Heart (tissue), 3 donors: Measurements from ENCODE around the genes MELK, PAX5 and SLC25A51.

DNA sequence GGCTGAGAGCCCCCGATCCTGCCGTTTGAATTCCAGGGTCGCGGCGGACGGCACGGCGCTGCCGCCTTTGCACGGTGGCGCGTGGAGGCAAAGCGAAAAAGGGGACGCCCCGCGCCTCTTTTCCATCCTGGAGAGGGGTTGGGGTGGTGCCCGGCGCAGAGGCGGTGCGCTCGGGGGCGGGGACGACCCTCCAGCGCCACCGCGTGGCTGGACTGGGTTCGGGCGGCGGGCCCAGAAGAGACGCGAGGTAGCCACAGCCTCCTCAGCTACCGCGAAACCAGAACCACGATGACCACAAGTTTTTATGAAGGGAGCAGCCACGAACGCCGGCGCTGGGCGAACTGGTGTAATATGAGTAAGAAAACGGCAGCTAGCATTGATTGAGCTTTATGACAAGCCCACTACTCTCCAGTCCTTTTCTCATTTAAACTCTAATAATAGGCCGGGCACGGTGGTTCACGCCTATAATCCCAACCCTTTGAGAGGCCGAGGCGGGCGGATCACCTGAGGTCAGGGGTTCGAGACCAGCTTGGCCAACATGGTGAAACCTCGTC lies 2.6 kb upstream of the CCIN start:
- RAMPAGE, long total RNA, 2 experiments, result no peak in any of the 2 experiments

- RAMPAGE, long total RNA, 2 experiments, result no peak in any of the 2 experiments
Measured at GRCh38 chr9:36193101-36193394, 2.3 kb downstream of the CLTA start.

DNA sequence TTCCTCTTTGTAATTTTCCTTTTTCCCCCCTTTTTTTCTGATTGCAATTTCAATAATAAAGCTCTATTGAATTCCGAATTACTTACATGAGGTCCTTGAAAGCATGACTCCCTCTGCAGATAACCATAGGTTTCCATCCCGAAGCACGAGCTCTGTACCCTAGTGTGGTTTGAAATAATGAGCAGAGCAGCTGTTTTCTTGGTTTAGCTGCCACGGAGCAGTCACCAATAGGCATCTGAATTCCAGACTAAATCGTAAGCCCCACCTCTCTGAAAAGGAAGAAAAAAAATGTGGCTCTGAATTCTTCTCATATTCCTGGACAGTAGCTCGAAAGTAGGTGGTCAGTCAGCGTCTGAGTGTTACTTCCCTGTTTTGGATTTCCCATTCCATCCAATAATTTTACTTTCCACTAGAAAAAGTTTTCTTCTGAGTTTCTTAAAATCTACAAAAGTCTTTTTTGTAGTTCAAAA lies 18.6 kb upstream of the GNE start:
- RAMPAGE, long total RNA, 2 experiments, result no peak in any of the 2 experiments

DNA sequence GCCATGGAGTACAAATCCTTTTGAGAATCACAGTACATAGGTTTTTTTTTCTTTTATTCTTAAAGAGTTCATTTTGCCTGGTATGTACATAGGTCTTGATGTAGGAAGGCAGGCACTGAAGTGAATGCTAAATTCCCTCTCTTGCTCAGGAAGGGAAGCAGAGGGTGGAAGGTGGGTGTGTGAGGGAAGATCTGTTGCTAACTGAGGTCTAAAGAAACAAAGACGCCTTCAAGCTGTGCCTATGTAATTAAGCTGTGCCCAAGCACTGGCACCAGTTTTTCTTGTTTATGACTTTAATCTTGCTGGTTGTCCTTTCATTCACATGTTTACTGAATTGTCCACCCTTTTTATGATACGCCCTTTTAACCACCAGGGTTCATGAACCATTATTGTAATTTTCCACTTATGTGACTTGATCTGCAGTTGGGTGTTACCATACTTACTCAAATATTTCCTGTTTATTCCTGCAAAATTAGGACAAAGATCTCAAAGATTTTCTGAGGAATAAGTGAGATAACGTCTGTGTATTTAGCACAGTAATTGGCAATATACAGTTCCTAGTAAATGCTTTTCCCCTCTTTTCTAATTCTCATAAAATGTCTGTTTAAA lies 38.4 kb upstream of the GNE start:
- RAMPAGE, long total RNA, 2 experiments, result no peak in any of the 2 experiments

DNA sequence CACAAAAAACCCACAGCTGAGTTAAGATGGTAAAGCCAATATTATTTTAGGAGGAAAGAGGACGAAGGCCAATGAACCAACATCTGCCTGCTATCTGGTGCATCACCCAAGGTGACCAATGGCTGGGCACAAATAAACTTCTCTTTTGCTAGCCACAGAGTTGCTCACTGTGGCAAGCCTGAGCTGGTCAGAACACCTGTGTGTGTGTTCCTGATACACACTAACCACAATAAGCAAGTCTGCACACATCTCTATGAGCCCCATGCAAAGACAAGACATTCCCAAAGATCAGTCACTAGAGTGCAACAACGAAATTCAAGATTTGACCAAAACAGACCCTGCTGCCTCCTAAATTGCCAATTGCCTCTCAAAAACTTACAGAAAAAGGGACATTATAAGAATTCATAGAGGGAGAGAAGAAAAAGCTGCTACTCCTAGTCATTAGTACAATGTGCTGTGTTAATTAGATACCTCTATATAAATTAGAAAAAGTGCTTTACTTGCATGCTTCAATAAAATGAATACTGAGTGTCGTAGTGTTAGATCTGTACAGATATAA lies 63.0 kb downstream of the RNF38 start:
- RAMPAGE, long total RNA, 2 experiments, result no peak in any of the 2 experiments

DNA sequence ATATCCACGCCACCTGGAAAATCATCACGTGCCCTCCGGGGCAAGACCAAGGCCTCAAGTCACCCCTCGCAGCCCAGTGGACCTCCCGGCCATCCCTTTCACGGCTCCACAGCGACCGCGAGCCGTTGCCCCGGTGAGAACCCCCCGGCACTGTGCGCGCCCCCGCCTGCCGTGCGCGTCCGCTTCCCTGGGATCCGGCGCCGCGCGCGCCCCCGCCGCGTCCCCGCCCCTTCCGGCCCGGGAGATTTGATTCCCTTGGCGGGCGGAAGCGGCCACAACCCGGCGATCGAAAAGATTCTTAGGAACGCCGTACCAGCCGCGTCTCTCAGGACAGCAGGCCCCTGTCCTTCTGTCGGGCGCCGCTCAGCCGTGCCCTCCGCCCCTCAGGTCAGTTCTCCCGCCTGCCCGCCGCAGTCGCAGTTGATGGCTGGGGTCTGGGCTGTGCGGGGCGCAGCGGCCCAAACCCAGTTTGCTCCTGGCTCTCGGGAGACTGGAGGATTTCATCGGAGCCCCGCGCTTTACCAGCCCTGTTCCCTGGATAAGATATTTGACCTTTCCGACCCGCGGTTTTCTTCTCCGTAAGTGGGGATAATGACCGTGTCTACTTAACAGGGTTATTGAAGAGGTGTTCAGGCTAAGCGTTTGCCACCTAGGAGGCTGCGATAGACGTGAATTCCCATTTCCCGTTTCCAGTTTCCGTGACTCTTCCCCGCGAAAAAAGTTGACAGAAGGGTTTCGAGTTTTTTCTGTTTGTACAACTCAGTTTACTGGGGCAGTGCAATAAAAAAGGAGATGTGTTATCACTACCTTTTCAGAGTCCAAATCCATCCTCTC lies at the start of gene MELK:
Gene MELK (plus strand): TSS at position 275 of the 834 bp plus-strand sequence.
- RAMPAGE, long total RNA, 2 experiments, result no peak in any of the 2 experiments

- RAMPAGE, long total RNA, 2 experiments, result no peak in any of the 2 experiments
Measured at GRCh38 chr9:36996670-36997259, 37.3 kb downstream of the PAX5 start.

DNA sequence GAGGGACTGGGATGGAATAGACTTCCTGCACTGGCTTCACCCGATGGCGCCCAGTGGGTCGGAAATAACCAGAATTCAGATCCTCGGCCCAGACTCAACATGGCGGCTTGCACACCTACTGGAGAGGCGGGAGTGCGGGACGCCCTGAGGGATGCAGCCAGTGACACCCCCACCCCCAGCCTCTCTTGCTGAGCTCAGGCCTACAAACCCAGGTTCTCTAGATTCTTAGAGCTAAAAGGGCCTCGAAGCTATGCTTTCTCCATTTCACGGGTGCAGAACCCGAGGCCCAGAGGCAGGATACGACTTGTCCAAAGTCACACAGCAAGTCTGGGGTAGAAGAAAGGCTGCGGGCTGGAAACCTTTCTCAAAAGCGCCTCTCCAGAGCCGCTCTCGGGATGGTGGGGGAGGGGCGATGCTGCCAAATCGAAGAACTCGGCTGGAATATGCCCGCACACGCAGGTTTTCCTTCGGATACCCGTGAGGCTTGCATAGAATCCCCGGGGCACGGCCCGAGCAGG lies 4.4 kb downstream of the PAX5 start:
- RAMPAGE, long total RNA, 2 experiments, result no peak in any of the 2 experiments

DNA sequence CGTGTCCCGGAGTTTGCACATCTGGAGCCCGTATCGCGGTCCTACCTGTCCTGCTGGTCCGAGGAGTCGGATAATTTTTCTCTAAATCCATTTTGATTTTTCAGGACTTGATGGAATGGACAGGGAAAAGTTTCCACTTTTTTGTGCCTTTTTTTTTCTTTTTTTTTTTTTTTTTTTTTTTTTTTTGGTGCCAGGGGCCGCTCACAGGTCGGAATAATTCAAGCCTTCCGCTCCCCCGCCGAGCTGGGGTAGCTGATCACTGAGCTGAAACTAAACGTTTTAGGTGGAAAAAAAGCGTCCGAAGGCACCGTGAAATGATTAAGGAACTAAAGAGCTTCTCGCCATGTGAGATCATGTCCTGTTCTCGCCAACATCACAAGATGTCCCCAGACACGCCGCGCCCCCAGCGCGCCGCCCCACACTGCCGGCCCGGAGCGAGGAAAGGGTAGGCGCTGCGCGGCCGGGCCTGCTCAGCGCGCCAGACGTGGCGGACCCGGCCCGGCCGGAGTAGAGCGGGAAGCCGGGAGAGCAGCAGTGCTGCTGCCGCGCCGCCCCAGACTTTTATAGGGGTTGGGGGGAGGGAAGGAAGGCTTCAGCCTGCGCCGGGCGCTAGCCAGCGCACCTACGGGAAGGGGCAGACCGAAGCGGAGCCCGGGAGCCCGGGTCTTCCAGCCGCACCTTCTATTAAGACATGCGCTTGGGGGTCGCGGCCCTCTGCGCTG lies at the start of gene PAX5:
Gene PAX5 (minus strand): TSS at position 328 of the 722 bp plus-strand sequence.
- RAMPAGE, long total RNA, 2 experiments, result no peak in any of the 2 experiments

DNA sequence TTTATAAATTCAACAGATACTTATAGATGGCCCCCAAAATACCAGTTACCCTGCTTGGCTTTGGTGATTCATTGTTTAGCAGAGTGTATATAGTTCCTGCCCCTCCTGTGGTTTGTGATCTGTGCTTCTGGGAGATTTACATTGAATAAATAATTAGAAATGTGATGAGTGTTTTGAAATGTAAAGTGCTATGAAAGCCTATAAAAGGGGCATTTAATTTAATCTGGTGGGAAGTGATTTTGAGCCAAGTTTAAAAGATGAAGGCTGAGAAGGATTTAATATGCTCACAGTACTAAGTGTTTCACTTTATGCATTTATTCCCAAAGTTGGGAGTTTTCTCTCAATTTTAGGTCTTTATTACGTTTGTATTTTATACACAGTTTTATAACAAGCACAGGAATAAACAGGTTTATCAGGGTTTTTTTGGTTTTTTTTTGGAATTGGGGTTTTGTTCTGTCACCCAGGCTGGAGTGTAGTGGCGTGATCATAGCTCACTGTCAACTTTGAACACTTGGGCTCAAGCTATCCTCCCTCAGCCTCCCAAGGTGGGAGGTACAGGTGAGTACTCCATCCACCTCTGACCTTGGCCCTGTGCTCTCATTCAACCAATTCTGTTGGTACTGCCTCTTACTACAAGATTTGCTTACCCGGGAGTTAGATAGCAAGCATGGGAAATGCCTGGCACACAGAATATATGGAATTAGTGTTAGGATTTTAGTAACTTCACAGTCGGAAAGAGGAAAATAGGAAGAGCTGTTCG lies 36.5 kb upstream of the ZCCHC7 start:
- RAMPAGE, long total RNA, 2 experiments, result no peak in any of the 2 experiments

GRCh38 chr9:37119901-37120219 lies 514 bp upstream of the ZCCHC7 start:
- RAMPAGE, long total RNA, 2 experiments, result no peak in any of the 2 experiments

DNA sequence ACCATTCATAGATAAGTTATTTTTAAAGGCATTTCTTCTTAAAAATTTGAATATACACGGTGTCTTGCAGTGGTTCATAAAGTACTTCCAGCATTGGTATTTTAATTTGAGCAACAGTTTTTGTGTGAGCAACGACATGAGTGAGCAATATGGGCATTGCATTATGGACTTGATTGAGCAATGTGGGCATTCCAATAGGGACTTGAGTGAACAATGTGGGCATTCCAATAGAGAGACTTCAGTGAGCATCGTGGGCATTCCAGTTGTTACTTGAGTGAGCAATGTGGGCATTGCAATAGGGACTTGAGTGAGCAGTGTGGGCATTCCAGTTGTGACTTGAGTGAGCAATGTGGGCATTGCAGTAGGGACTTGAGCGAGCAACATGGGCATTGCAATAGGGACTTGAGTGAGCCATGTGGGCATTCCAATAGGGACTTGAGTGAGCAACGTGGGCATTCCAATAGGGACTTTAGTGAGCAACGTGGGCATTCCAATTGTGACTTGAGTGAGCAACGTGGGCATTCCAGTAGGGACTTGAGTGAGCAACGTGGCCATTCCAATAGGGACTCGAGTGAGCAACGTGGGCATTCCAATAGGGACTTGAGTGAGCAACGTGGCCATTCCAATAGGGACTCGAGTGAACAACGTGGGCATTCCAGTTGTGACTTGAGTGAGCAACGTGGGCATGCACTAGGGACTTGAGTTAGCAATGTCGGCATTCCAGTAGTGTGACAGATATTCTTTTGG lies 52.3 kb downstream of the ZCCHC7 start:
- RAMPAGE, long total RNA, 2 experiments, result no peak in any of the 2 experiments

GRCh38 chr9:37187048-37187675 lies 66.8 kb downstream of the ZCCHC7 start:
- RAMPAGE, long total RNA, 2 experiments, result no peak in any of the 2 experiments

- RAMPAGE, long total RNA, 2 experiments, result no peak in any of the 2 experiments
Measured at GRCh38 chr9:37197146-37197552, 76.8 kb downstream of the ZCCHC7 start.

GRCh38 chr9:37258190-37259116 lies 138.1 kb downstream of the ZCCHC7 start:
- RAMPAGE, long total RNA, 2 experiments, result no peak in any of the 2 experiments

GRCh38 chr9:37424117-37424510 lies 1.6 kb downstream of the GRHPR start:
- RAMPAGE, long total RNA, 2 experiments, result no peak in any of the 2 experiments

- RAMPAGE, long total RNA, 2 experiments, result no peak in any of the 2 experiments
Measured at GRCh38 chr9:37486392-37487621, 1.1 kb downstream of the POLR1E start.

GRCh38 chr9:37575388-37575985 lies 693 bp downstream of the FBXO10 start:
- RAMPAGE, long total RNA, 2 experiments, result no peak in any of the 2 experiments

DNA sequence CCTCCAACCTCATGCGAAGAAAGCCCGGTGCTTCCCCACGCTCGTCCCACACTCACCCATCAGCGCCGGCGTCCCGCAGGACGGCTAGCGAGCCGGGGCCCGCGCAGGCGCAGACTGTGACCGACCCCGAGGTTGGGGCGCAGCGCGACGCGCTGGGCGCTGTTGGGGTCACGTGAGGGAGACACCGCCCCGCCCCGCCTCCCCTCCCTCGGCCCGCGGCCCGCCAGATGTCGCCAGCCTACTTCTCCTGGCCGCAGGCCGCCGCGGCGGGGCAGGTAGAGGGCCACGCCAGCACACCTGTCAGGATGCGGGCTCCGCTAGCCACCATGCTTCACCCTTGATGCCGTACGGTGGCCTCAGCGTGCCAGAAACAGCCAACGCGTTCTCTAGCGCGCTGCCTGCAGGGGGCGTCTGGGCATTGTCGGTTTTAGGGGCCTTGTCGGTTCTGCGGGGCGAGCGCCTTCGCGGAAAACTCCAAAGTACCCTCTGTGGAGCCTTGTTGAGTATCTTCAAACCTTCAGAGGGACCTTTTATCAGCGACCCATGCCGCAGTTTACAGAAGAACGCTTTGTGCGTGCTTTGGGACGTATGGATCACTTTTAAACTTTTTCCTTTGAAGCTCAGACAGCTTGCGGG lies at the start of gene SLC25A51:
Gene SLC25A51 (minus strand): TSS at position 116 of the 636 bp plus-strand sequence.
- RAMPAGE, long total RNA, 2 experiments, result start-site peak on the plus strand in 2 of 2 experiments, centred at positions 438 to 441 of the sequence, 13 to 44 reads per replicate

GRCh38 chr9:38023625-38024266 lies 45.3 kb downstream of the SHB start:
- RAMPAGE, long total RNA, 2 experiments, result no peak in any of the 2 experiments